Lower leg skin (tissue), 2 donors: ENCODE data around the gene BORCS5.

DNA sequence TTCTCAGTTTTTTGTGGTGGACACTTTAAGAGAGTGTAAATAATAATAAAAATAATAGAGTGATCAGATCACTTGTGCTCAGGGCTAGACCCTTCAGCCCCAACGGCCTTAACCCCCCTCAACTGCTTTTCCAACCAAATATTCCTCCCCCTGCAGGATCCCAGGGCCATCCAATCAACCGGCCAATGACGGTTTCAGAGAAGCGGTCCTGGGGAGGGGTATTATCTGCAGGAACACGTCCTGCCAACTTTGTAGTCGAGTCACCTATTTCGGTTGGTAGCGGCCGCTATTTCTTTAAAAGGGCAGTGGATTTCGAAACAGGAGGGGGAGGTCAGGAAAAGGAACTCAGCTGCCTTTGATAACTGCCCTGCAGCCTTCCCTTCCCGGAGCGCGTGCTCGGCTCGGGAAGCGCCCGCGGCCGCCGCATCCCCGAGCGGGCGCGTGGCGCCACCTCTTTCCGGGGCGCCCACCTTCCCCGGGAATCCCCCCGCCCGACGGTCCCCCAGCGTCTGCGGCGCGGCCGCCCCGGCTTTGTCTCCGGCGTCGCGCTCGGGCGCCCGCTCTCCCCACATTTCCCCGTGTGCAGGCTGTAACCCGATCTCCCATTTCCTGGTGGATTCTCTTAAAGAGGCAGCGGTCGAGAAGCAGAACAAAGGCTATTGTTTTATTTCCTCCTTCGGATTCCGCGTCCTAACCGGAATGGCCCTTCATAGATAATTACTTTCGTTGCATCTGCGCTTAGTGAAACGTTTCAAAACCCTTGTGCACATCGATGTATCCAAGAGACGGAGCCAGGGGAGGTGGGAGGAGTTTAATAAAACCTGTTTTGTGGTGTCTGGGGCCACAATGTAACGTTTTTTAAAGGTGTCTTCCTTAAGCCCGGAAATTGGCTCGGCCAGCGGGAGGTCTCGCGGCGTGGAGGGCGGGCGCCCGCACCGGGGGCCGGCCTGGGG lies 662 bp upstream of the ETV6 start:
- PRO-cap = unidirectional peak, plus-strand start at position 386 of the sequence; bidirectional peak, plus-strand start at position 669 of the sequence, minus-strand start at position 582 of the sequence
- RAMPAGE, long total RNA, 2 experiments = no peak in any of the 2 experiments

DNA sequence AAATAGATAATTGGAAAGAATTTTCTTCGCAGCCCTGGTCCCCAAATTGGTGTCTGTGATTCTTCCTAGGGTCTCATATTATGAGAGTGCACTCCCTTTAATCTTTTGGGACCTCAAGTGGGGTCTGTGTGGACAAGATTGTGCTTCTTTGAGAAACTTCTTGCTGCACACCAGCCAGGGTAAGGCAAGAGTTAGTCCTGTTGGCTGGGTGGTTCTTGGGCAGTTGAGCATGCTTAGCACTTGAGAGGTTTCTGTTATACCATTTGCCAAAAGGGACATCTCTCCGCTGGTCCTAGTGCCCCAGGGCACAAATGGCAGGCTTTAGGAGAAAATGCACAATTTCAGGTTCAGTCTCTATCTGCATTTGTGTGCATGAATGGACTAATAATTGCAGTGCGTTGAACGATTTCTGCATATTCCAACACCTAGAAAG lies 13.3 kb downstream of the ETV6 start:
- PRO-cap = no peak
- RAMPAGE, long total RNA, 2 experiments = no peak in any of the 2 experiments

DNA sequence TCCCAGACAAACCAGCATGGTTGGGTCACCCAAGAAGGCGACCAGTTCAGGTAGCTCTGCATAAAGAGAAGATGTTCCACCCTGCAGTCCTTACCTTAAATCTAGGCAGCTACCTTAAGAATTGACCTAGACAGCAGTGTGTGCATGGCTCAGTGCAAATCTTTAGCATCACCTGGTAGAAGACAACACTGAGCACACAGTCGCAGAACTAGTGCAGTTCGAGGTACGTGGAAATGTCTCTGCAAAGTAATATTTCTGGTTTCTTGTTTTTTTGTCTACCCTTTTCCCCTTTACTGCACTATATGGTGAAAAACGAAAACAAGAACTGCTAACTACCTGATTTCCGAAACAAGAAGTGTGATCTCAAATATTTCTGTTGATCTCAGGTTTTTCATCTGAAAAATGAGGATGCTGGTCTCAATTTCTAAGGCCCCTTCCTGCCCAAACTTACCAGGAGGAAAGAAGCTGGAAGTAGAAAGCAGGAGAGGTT lies 82.5 kb downstream of the ETV6 start:
- PRO-cap = no peak
- RAMPAGE, long total RNA, 2 experiments = no peak in any of the 2 experiments

DNA sequence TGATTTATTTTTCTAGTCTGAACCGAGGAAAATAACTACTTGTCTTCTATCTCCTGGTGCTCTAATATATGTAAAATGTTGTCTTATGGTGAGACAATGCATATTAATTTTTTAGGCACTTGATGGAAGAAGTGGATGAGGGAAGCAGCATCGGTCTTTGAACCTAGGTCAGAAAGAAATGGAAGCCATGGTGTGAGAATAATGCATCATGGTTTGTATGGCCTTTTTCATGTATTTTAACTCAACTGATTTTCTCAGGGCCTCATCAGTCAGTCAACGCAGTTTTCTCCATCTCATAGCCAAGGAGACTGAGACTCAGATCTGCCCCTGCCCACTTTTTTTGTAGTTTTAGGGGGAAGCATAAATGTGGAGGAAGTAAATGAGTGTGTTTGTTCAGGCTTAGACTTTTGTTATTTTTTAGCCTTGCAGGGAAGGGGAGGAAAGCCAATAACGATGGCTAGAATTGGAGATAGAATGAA lies 88.1 kb downstream of the ETV6 start:
- PRO-cap = no peak
- RAMPAGE, long total RNA, 2 experiments = no peak in any of the 2 experiments

- PRO-cap = no peak
- RAMPAGE, long total RNA, 2 experiments = no peak in any of the 2 experiments
Measured at GRCh38 chr12:11743604-11744270, 94.3 kb downstream of the ETV6 start.

DNA sequence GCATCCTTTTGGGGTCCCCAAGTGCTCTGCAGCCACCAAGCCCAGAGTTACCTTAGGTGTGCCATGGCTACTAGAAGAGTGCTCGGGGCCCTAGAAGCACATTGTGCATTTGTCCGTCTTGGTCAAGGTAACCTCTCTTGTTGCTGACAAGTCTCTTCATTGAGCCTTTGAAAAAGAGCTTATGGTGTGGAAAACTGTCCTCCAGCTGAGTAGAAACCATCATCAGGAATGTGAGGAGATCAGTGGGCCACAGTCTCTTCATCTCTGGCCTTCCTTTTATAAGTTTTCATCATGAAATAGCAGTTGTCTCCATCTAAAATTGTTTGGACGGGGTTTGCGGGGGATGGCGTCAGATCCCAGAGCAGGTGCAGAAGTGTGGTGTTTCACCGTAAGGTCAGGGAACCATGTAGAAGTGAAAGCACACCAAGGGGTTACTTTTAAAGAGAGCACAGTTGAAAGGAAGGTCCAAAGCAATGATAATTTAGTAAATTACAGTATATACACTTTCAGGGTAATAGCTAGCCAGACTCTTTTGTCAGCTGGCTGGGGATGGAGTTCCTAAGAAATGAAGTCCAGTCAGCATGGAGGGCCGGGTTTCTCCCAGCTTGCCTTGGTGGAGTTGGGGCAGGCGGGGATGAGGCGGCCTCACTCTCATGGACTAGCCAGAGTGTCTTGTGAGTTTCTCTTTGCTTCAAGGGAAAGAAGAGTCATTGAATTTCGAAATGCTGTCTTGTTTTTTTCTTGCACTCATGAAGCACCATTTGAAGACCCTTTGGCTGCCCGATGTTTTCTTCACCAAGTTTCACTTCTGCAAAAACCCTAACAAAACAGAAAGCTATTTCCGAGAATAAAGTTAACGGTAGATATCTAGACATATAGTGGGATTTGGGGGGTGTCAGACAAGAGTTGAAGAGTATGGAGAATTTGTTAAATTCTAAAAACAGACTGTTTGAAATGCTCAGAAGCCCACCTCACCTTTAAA lies 100.6 kb downstream of the ETV6 start:
- PRO-cap = no peak
- RAMPAGE, long total RNA, 2 experiments = no peak in any of the 2 experiments

DNA sequence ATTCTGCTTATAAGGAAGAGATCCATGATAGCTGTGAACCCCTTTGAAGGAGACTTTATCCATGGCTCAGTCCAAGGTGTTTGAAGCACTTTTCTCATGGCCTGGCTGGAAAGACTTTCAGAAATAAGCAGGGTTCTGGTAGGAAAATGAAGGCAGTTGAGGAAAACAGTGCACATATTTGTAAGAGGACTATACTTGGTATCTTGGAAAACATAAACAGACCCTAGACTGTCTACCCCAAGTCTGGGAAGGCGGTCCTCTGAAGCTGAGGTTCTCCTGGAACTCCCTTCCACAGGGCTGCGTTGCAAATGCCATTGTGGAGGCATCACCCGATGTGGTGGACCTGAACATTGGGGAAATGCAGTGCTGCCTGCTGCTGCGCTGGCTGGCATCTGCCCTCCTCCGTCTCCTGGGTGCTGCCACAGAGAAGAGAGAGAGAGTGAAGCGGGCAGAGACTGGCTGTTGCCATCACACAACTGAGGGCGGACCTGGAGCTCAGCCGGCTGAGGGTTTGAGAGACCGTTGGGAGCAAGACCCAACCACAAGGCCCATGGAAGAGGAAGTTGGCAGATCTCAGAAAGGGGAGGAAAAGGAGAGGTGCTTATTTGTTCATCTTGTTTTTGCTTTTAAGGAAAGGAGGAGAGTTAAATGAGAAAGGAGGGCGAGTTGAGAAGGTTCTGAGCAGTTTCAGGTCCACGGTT lies 124.2 kb downstream of the ETV6 start:
- PRO-cap = no peak
- RAMPAGE, long total RNA, 2 experiments = no peak in any of the 2 experiments

- PRO-cap = no peak
- RAMPAGE, long total RNA, 2 experiments = no peak in any of the 2 experiments
Measured at GRCh38 chr12:11822120-11823027, 172.9 kb downstream of the ETV6 start.

- PRO-cap = no peak
- RAMPAGE, long total RNA, 2 experiments = no peak in any of the 2 experiments
Measured at GRCh38 chr12:11836013-11836736, 186.7 kb downstream of the ETV6 start.

GRCh38 chr12:11855654-11855950 lies 206.1 kb downstream of the ETV6 start:
- PRO-cap = no peak
- RAMPAGE, long total RNA, 2 experiments = no peak in any of the 2 experiments

GRCh38 chr12:11981010-11981975 lies 89.4 kb upstream of the BCL2L14 start:
- PRO-cap = no peak
- RAMPAGE, long total RNA, 2 experiments = no peak in any of the 2 experiments

DNA sequence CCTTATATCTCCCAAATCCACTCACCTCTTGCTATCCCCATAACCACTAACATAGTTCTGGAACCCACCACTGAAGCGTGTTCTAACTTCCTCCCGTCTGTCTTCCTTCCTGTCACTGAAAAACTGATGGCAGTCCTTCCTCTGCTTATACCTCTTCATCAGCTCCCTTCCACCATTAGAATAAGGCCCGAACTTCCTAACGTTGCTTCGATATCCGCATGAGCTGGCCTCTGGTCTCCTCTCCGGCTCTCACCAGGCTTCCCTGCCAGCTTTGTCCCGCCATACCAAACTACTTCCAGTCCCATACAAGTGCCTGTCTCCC lies 63.0 kb upstream of the BCL2L14 start:
- PRO-cap = no peak
- RAMPAGE, long total RNA, 2 experiments = no peak in any of the 2 experiments

DNA sequence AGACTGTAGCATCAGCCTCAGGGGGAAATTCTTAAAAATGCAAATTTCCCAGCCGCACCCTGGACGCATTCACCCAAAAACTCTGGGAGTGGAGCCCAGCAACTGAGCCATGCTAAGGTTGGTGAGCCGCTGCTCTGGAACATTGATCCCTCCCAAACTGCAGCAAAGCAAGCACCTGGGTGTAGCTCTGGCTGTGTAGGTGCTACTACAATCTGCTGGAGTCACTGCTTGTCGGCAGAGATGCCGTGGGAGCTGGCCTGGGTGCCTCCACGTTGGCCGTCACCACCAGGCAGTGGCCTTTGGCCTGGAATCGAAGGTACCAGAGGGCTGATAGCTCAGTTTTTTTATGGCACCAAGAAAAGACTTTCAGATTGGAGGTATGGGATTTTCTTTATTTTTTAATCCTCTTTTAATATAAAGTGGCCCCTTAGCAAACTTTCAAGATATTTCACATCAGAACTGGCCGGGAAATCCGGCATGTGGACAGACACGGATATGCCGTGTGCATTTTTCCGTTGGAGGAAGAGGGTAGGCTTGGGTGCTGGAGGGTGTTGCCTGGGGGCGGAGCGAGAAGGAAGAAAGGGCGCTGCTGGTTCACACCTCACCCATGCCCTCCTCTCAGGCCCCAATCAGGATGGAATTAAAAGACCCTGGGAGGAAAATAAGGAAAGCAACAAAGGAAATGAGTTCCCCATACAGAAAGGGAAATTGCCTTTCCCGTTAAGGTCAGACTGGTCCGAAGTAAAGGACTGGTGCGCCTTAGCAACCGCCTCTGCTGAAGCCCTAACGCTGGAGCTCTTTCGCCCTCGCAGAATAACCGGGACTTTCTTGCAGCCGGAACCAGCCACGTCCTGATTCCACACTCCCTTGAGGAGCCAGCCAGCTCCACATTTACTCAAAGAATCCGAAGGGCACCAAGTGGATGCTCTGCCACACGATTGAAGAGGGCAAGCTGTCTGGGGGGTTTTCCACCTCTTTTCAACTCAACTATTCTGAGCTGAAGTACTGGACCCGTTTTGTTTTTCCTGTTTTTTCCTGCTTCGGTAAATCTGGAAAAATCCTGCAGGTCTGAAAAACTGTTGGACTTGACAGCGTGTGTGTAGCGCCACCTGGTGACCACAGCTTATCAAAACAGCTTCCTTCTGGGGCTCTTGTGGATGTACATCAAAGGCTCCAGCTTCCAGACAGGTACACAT lies 37.9 kb upstream of the BCL2L14 start:
- PRO-cap = no peak
- RAMPAGE, long total RNA, 2 experiments = no peak in any of the 2 experiments

DNA sequence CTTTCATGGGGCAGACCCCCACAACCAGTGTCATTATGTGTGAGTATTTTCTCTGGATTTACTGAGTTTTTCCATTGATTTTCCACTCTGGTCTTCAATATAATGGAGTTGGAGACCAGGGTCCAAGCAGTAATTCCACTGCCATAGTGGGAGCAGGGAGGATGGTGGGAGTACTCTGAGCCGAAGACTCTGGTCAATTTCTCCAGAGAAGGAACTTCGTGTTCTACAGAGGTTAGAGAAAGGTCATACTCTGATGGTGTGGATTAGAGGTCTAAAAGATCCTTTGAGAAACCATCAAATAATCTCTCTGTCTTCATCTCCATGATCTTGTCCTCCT lies 32.6 kb upstream of the BCL2L14 start:
- PRO-cap = unidirectional peak, plus-strand start at position 107 of the sequence
- RAMPAGE, long total RNA, 2 experiments = no peak in any of the 2 experiments

DNA sequence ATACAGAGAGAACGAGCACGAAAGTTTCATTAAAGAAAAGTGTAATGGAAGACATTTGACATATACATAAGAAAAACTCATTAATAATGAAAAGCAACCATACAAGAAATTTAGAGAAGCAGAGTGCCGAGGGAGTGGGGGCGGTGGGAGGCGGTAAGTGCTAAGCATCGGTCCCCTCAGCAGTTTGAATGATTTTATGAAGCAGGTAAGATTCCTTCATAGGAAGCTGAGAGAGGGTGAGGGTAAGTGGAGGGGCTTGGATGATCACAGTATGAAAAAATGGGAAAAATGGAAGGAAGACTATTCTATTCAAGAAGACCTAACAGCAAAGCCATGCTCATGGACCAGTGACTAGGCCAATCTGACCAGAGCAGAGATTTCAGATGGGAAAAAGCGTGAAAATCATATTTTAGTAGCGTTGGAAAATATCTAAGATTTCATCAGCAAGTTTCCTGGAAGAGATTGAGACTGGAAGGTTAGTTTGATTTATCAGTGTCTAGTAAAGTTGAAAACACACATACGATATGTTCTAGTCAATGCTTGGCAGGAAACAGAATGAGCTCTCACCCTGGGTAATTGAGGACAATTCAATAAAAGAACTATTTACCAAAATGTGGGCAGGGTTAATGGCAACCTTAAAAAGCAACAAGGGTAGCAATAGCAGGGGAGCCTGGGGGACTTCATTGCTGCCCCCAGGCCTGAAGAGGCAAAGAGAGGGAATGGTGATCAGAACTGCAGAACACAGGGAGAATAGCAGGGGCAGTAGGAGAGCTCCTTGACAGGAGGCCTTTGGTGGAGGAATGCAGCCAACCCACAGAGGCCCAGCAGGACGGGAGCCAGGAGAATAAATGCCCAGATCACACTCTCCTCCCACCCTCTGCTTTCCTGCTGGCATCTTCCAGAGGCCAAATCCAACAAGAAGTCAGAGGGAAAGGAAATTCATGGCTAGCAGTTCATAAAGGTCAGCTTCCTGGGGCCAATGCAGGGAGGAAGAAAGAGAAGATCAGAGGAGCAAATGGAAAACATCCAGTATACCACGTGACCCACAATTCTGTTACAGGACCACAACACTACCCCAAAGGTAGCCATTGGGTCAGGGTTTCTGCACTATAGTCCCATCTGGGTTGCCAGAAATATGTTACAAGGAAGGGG lies 27.4 kb upstream of the LRP6 start:
- PRO-cap = no peak
- RAMPAGE, long total RNA, 2 experiments = no peak in any of the 2 experiments

- PRO-cap = bidirectional peak, plus-strand start at chr12:12357118, minus-strand start at chr12:12357017; bidirectional peak, plus-strand start at chr12:12357576, minus-strand start at chr12:12357498
- RAMPAGE, long total RNA, 2 experiments = start-site peak on the plus strand in 2 of 2 experiments, at chr12:12357064-12357212 at its widest, 26 to 161 reads per replicate
Measured at GRCh38 chr12:12356686-12357865, at the start of gene BORCS5. TSS of gene BORCS5 (plus strand) at chr12:12357078.

- PRO-cap = no peak
- RAMPAGE, long total RNA, 2 experiments = no peak in any of the 2 experiments
Measured at GRCh38 chr12:12404364-12404765, 47.5 kb downstream of the BORCS5 start.

- PRO-cap = no peak
- RAMPAGE, long total RNA, 2 experiments = no peak in any of the 2 experiments
Measured at GRCh38 chr12:12488032-12488482, 74.6 kb downstream of the DUSP16 start.

GRCh38 chr12:12500317-12500806 lies 62.3 kb downstream of the DUSP16 start:
- PRO-cap = no peak
- RAMPAGE, long total RNA, 2 experiments = no peak in any of the 2 experiments

- PRO-cap = no peak
- RAMPAGE, long total RNA, 2 experiments = no peak in any of the 2 experiments
Measured at GRCh38 chr12:12520883-12521662, 41.6 kb downstream of the DUSP16 start.